ENCODE data around the genes SEPTIN5, GP1BB and RTN4R.

DNA sequence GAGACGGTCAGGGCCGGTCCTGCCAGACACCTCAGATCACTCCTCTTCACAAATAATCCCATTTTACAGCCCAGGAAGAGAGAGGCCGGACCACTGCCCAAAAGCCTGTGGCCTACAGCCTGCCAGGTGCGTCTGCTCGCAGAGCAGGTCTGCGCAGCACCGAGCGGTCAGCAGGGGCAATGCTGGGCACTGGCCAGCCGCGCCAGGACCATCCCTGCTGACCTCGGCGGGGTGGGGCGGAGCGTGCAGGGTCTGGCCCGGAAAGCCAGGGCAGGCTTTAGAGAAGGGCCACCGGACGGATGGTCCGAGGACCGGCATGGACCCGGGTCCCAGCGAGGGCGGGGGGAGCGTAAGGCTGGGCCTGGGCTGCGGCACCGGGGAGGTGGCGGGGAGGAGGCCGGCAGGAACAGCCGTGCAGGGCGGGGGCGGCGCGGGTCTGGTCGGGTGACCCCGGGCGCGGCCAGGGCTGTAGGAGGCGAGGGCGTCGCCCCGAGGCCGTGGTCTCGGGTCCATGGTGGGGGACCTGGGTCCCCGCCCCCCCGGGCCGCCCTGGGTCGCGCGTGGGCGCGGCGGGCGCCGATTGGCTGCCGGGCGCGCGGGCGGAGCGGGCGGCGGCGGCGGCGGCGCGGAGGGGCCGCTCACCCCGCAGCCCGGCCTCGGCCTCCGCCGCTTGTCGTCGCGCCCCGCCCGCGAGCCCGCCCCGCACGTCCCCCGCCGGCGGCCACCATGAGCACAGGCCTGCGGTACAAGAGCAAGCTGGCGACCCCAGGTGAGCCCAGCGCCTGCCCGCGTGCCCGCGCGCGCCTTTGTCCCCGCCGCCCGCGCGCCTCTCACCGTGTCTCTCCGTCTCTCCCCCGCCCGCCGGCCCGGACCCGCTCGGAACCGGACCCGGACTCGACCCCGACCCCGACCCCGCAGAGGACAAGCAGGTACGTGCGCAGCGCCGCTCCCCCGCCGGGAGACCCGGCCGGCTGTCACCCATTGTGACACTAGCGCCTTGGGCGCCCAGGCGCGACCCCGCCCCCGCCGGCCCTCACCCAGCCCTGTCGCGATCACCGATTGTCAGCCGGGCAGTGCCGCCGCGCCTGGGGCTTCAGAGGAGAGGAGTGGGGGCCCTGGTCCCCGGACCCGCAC is at the start of gene SEPTIN5:
Gene SEPTIN5 (plus strand): TSS at position 641 of the 1,134 bp plus-strand sequence.
- PRO-cap, 2 experiments, result no peak in any of the 2 experiments

GRCh38 chr22:19723123-19723725 is at the start of gene GP1BB:
Gene GP1BB (plus strand): TSS chr22:19723539.
- PRO-cap, 2 experiments, result no peak in any of the 2 experiments

DNA sequence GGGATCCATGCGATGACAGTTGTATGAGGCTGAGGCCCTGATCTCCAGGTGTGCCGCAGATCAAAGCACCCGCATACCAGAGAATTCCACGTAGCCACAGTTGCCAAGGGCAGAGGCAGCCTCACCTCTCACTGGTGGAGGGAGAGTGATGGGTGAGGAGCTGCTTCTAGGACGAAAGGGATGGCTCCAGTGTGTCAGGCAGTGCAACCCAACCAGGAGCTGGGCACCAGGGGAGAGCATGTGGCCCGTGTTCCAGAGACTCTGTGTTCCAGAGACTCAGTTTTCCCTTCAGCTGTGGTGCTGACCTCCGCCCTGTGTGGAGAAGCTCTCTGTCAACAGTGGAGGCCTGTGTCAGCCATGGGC is 10.1 kb downstream of the TBX1 start:
- PRO-cap, 2 experiments, result no peak in any of the 2 experiments

- PRO-cap, 2 experiments, result no peak in any of the 2 experiments
These were observed 26.4 kb upstream of the GNB1L start for GRCh38 chr22:19880849-19881675.

DNA sequence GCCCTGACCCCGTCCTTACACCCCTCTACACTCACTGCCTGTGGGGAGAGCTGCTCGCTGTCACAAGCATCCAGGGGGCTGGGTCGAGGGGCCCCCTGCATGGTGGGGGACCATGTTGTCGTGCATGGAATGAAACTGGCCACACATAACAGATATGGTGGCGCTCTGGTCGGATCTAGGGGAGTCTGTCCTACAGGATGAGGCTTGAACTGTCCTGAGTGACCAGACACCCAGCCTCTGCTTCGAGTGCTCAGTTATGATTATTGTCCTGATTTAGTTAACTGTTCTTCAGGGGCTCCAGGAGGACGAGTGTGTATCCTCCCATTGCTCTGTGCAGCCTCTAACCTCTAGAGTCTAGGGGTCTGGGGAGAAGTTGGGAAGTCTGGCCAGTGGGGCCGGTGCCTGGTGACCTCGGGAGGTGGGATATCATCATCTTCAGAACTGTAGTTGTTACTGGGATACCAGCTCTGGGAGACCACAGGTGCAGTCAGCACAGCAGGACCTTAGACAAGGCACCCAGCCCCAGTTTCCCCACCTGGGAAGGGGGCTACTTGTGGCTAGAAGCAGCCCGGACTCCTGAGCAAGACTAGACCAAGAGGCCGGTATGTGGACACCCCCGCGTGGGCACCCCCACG is 481 bp upstream of the COMT start:
- PRO-cap, 2 experiments, result no peak in any of the 2 experiments

- PRO-cap, 2 experiments, result no peak in any of the 2 experiments
These were observed 33.8 kb downstream of the ARVCF start for GRCh38 chr22:19982521-19983466.

DNA sequence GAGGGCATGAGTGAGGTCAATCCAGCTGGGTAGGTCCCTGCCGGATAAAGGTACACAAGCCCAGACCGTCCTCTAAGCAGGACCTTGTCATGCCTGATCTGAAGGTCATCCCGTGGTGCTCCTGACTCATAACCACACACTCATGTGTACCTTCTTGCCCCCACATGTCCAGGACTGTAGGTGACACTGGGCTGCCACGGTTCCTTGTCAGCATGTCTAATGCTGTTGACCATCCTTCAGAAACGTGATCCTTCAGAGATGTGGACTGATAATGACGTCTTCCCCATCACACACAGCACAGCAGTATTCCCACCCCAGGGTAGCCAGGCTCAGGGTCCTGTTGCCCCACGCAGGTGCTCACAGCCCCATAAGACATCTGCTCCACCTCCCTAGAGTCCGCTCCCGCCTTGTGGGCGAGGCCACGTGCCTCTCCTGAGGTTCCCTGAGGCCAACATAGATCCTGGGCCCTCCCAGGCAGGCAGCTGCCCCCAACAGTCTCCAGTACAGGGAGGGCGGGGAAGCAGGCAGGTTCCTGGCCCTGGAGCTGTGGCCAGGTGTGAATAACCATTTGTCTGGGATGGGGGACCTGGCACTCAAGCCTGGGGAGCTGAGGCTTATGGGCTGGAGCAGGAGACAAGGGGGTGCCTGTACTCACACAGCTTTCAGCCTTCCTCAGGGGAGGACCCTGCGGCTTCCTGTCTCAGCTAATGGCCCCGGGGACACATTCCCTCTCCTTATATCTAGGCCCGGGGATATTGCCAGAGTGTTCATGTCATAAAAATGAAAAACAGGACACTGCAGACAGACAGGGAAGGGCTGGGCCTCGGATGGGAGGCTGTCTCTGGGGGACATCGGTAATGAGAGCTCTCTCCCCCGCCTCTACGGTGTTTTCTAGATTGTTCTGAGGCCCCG is 5.8 kb downstream of the ARVCF start:
- PRO-cap, 2 experiments, result no peak in any of the 2 experiments

DNA sequence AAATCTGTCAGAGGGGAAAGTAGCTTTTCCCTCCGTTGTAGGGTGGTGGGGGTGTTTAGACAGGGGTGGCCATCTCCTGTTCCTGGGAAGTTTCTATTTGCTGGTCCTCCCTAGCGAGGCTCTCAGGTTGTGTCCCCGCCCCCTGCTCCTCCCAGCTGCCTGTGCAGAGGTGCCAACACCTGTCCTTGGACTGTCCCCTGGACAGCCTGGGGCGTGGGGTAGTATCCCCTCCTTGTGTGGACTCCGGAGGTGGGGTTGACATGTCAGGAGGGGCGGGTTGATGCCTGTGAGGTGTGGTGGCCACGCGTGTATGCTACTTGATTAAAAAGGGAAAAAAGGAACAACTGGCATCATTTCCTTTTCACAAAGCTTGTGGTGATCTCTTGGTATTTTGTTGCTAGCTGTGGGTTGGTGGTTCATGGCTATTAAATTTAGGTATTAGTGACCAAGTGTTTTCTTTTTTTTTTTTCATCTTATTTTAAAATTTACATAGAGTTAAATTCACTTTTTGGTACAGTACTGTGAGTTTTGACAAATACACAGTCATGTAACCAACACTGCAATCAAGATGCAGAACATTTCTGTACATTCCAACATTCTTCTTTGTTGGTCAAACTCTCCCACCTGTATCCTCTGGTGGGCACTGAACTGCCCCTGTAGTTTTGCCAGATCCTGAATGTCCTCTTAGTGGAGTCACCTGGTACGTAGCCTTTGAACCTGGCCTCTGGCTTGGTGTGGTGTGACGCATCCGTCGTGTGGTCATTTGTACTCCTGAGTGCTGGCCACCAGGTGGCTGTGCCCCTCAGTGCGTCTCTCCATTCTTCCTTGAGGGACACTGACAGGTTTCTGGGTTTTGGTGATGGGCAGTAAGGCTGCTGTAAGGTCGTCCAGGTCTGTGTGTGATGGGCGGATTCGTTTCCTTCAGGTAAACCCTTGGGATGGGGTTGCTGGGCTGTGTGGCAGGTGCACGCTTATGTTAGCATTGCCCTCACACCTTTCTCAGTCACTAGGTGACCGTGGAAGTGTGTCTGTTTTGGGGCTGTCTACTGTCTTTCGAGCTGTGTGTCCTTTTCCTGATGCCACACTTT is 13.9 kb upstream of the RANBP1 start:
- PRO-cap, 2 experiments, result no peak in any of the 2 experiments

DNA sequence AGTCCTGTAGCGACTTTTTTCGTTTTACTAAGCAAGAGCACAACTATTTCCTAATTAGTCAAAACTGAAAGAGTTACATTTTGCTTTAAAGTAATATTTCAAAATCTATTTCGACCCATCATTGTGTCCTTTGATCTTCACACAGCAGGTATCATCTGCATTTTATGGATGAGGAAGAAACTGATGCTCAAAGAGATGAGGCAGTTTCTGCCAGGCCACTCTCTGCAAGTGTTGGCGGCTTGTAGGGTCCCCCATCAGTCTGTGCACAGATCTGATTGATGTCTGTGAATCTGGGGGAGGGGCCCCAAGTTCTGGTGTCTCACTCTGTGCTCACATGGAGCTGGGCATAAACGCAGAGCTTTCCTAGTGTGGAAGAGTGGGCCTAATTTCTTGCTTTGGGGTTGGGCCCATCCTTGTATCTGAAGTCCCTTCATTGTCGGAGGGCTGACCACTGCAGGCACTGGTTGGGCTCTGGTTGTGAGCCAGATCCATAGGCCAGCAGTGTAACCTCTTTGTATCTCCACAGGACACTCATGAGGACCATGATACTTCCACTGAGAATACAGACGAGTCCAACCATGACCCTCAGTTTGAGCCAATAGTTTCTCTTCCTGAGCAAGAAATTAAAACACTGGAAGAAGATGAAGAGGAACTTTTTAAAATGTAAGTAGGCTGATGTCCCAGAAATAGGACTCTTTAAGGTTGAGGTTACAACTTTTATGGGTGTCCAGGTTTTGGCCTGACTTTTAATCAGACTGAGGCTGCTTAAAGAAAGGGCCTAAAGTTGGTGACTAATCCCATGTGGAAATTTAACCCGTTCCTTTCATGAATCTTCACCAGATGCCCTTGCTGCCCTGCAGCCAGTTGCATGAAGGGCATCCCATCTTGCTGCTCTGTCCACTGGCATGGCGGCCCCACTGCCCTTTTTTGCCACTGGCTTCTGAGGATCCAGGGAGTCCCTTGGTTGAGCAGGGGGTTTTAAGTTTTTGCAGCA is 1.8 kb upstream of the TRMT2A start:
- PRO-cap, 2 experiments, result no peak in any of the 2 experiments

DNA sequence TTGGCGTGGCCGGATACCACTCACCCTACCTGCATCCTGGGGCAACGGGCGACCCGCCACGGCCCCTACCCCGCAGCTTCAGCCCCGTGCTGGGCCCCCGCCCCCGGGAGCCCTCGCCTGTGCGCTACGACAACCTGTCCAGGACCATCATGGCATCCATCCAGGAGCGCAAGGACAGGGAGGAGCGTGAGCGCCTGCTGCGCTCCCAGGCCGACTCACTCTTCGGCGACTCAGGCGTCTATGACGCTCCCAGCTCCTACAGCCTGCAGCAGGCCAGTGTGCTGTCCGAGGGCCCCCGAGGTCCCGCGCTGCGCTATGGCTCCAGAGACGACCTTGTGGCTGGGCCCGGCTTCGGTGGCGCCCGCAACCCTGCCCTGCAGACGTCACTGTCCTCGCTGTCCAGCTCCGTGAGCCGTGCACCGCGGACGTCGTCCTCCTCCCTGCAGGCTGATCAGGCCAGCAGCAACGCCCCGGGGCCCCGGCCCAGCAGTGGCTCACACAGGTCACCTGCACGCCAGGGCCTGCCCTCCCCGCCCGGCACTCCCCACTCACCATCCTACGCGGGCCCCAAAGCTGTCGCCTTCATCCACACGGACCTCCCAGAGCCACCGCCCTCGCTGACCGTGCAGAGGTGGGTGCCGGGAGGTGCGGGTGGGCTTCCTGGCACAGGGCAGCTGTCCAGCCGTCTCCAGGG is 7.6 kb downstream of the CCDC188 start:
- PRO-cap, 2 experiments, result no peak in any of the 2 experiments

GRCh38 chr22:20145105-20145716 is 5.6 kb downstream of the CCDC188 start:
- PRO-cap, 2 experiments, result no peak in any of the 2 experiments

DNA sequence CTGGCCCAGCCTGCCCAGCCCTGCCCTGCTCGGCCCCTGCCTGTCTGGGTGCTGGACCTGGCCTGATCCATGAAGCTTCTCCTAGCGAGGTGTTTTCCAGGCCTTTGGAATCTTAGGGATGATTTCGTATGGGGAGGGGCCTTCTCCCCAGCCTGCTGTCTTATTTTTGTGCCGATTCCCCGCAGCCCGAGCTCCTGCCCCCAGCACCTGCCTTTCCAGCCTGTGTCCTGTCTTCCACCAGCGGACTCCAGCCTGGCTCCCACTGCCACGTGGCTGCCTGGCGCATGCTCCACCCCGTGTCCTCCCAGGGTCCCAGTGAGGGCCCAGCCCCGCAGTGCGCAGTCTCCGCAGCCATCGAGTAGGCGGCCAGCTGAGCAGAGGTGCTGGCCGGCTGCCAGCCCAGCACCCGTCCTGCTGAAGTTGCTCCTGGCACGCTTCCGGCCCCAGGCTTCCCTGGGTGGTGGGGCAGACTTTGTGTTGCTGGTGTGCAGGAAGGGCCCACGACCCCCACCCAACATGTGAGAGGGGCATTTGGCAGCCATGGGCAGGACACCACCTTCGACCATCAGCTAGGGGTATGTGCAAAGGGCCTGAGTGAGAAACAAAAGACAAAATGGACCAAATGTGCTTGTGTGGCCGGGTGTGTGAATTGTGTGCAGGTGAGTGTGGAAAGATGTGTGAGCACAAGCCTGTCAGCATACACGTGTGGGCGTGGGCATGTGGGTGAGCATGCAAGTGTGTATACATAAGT is 56.1 kb downstream of the RTN4R start:
- PRO-cap, 2 experiments, result peak in 1 of 2 experiments; most common minus-strand start position 264 of the sequence (in 1)

- PRO-cap, 2 experiments, result no peak in any of the 2 experiments
These were observed at the start of gene RTN4R for GRCh38 chr22:20267595-20268751. Gene RTN4R (minus strand): TSS chr22:20268318.

DNA sequence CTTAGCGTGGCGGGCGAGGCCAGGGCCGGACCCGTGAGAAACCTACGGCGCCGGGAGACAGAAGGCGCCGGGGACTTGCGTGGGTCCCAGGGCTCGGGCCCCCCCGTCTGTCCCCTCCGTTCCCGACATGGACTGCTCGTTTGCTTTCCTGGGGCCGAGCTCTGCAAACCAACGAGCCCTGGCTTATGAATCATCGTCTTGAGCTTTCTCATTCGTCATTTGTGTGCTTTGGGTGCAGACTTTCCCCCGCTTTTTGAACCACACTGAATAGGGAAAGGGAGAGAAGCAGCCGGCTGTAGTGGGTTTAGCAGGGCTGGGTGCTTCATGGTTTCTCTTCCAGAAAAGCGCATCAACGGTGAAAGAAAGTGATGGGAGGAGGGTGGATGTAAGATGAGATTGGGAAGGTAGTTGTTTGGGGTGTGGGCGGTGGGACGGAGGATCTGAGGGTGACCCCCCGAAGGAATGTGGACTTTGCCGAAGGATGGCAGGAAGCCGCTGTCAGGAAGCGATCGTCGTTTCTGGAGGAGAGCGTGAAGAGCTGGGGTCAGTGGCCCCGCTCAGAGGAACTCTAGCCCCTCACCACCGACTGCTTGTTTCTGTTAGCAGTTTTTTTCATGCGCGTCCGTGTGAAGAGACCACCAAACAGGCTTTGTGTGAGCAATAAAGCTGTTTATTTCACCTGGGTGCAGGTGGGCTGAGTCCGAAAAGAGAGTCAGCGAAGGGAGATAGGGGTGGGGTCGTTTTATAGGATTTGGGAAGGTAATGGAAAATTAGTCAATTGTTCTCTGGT is 577 bp downstream of the MED15 start:
- PRO-cap, 2 experiments, result peak in 2 of 2 experiments; most common plus-strand start position 261 of the sequence (in 1); most common minus-strand start position 134 of the sequence (in 2)

DNA sequence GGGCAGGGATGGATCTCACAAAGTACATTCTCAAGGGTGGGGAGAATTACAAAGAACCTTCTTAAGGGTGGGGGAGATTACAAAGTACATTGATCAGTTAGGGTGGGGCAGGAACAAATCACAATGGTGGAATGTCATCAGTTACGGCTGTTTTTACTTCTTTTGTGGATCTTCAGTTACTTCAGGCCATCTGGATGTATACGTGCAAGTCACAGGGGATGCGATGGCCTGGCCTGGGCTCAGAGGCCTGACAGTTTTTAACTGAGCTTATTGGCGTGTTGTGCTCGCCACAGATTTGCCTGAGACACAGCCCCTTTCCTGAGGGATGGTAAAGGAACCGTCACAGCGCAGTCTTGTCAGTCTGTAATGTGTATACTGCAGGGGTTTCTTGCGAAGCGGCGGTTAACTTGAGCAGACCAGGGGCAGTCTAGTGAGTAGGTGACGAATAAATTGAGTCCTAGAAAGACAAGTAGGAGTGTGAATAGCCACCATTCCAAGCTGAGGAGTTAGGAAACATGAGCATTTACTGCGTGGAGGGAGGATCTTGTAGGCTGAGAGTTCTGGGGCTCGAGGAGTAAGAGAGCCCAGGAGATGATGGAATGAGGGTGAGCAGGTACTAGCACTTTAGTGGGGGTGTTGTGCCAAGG is 1.3 kb downstream of the MED15 start:
- PRO-cap, 2 experiments, result no peak in any of the 2 experiments

DNA sequence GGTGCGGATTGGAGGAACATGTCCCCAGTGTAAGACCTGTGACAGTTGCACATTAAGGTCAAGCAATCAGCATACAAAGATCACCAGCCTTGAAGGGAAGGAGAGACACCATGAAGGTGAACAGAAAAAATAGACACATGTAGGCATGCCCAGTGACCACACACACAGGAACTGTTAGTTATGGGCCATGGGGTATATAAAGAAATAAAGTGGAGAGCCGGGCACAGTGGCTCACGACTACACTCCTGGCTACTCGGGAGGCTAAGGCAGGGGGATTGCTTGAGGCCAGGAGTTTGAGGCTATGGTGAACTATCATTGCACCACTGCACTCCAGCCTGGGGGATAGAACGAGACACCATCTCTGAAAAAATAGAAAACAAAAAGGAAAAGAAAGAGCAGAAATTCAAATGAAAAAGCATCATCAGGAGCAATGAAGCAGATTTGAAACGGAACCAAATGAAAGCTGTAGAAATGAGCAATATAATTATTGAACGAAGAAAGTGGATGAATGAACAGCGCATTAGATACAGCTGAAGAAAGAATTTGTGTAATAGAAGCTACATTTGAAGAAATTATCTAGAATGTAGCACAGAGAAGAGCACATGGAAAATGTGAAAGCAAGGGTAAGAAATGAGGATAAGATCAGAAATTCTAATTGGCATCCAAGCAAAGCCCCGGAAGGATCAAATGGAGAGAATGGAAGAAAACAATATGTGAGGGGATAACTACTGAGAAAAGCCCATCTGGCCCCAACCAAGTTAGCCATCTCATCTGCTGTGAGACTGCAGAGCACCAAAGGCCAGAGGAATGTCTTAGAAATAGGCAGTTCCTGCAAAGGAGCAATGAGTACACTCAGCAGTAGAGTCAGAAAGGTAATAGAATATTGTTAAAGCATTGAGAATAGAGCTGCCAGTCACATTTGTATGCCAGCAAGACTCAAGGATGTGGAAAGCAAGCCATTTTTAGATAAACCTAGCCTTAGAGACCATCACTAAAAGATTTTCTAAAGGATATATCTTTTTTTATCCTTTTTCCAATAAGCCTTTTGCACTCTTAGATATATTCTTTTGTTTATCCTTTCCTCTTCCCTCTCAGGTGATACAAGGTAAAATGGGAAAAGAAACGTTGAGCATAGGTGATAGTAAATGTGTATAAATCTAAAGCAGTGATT is 51.8 kb downstream of the MED15 start:
- PRO-cap, 2 experiments, result no peak in any of the 2 experiments

DNA sequence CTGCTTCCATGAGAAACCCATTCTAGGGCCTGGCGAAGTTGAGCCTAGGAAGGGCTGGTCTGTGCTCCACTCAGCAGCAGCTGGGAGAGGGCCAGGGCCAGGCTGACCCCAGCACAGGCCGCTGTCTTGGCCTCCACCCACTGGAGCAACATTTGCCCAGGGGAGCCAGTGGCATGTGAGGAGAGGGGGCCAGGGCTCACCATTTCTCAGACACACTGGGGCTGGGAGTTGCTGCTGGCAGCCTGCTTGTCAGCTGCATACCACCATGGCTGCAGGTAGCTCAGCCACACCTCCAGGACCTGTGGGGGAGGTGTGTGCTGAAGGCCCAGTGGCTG is 98.5 kb downstream of the MED15 start:
- PRO-cap, 2 experiments, result no peak in any of the 2 experiments

DNA sequence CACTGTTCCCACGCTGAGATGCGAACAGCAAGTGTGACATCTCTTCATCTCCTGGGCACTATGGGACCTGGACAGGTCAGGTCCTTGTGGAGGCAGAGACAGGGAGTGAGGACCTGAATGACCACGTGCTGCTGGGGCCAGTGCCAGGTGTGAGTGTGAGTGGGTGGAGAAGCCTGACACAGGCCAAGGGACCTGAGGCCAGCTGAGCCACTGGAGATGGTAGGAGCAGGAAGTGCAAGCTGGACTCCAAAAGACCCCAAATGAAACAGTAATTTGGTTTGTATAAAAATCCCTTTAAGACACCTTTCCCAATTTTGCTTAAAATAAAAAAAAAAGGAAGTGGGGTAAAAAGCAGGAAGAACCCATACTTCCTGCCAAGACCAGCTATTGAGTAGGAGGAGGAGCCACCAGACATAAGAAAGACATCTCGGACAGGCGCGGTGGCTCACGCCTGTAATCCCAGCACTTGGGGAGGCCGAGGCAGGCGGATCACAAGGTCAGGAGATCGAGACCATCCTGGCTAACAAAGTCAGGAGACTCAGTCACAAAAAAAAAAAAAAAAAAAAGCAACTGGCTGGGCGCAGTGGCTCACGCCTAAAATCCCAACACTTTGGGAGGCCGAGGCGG is 35.3 kb upstream of the SERPIND1 start:
- PRO-cap, 2 experiments, result no peak in any of the 2 experiments

- PRO-cap, 2 experiments, result no peak in any of the 2 experiments
These were observed 8.9 kb downstream of the CRKL start for GRCh38 chr22:20925665-20926919.

DNA sequence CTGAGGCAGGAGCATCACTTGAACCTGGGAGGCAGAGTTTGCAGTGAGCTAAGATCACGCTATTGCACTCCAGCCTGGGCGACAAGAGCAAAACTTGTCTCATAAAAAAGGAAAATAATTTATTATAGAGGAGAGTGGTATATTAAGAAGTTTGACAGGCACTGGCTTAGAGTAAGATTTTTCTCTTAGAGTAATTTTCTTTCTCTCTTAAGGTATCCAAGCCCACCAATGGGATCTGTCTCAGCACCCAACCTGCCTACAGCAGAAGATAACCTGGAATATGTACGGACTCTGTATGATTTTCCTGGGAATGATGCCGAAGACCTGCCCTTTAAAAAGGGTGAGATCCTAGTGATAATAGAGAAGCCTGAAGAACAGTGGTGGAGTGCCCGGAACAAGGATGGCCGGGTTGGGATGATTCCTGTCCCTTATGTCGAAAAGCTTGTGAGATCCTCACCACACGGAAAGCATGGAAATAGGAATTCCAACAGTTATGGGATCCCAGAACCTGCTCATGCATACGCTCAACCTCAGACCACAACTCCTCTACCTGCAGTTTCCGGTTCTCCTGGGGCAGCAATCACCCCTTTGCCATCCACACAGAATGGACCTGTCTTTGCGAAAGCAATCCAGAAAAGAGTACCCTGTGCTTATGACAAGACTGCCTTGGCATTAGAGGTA is 16.5 kb downstream of the CRKL start:
- PRO-cap, 2 experiments, result no peak in any of the 2 experiments